Keratinocyte (primary cell): ENCODE results near the gene MSRB2.

CAGE:
- cytosol, long polyA minus RNA: no peak
- cytosol, long polyA plus RNA: no peak
- long polyA plus RNA: no peak
- nucleus, long polyA minus RNA: start-site peak on the plus strand at chr10:22247313-22247338, 11 reads
- nucleus, long polyA plus RNA: no peak
Observed at GRCh38 chr10:22246627-22247564, 29.1 kb upstream of the EBLN1 start.

GRCh38 chr10:22252298-22253229, 34.7 kb upstream of the EBLN1 start:
CAGE:
- cytosol, long polyA minus RNA: no peak
- cytosol, long polyA plus RNA: no peak
- long polyA plus RNA: no peak
- nucleus, long polyA minus RNA: no peak
- nucleus, long polyA plus RNA: no peak

DNA sequence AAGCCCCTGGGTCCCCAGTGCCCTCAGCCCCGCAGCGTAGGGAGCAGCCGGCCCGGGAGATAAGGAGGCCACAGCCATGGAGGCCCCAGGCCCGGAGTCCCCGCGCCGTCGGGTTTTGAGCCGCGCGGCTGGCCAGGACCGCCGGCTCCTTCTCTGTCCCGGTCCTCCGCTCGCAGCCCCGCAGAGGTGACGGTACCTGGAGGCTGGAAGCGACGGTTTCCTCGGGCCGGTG, 35.3 kb upstream of the EBLN1 start:
CAGE:
- cytosol, long polyA minus RNA: no peak
- cytosol, long polyA plus RNA: no peak
- long polyA plus RNA: no peak
- nucleus, long polyA minus RNA: no peak
- nucleus, long polyA plus RNA: no peak

DNA sequence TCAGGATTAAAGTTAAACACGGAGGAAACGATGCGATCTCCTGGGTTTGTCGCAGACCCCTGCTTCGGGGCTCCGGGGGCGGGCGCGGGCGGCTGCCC, 649 bp upstream of the BMI1 start:
CAGE:
- cytosol, long polyA minus RNA: no peak
- cytosol, long polyA plus RNA: no peak
- long polyA plus RNA: no peak
- nucleus, long polyA minus RNA: no peak
- nucleus, long polyA plus RNA: no peak

GRCh38 chr10:22334989-22335850, 10.1 kb upstream of the SPAG6 start:
CAGE:
- cytosol, long polyA minus RNA: no peak
- cytosol, long polyA plus RNA: no peak
- long polyA plus RNA: no peak
- nucleus, long polyA minus RNA: no peak
- nucleus, long polyA plus RNA: no peak

CAGE:
- cytosol, long polyA minus RNA: no peak
- cytosol, long polyA plus RNA: no peak
- long polyA plus RNA: no peak
- nucleus, long polyA minus RNA: no peak
- nucleus, long polyA plus RNA: no peak
Observed at GRCh38 chr10:22615666-22616661, 98.4 kb downstream of the PIP4K2A start.

DNA sequence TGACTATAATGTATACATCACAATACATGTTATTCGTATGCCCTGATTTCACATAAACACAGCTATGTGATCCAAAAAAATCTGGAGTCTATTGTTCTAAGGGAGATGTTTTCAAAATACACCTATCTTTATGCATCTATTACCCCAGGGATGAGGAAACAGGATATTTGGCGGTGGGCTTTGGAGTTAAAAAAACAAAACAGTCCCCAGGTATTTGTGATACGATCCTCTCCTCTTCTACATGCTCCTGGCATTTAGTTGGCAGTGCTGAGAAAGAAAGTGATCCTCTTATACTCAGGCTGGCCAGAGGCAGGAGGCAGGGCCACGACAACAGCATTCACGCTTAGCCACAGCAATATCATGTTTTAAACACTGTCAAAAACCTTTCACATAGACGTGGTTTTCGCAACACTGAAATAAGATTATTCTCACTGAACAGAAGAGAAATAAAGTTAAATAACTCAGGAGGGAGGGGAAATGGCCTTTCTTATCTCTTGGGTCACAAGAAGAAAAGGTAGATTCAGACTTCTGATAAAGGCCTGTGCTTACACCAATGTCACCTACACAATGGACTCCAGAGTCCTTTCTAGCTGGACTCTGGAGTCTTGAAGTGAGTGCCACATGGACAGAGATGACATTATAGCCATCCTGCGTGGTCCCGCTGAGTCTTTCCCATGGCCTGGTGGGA, 88.8 kb downstream of the PIP4K2A start:
CAGE:
- cytosol, long polyA minus RNA: no peak
- cytosol, long polyA plus RNA: no peak
- long polyA plus RNA: no peak
- nucleus, long polyA minus RNA: no peak
- nucleus, long polyA plus RNA: no peak

DNA sequence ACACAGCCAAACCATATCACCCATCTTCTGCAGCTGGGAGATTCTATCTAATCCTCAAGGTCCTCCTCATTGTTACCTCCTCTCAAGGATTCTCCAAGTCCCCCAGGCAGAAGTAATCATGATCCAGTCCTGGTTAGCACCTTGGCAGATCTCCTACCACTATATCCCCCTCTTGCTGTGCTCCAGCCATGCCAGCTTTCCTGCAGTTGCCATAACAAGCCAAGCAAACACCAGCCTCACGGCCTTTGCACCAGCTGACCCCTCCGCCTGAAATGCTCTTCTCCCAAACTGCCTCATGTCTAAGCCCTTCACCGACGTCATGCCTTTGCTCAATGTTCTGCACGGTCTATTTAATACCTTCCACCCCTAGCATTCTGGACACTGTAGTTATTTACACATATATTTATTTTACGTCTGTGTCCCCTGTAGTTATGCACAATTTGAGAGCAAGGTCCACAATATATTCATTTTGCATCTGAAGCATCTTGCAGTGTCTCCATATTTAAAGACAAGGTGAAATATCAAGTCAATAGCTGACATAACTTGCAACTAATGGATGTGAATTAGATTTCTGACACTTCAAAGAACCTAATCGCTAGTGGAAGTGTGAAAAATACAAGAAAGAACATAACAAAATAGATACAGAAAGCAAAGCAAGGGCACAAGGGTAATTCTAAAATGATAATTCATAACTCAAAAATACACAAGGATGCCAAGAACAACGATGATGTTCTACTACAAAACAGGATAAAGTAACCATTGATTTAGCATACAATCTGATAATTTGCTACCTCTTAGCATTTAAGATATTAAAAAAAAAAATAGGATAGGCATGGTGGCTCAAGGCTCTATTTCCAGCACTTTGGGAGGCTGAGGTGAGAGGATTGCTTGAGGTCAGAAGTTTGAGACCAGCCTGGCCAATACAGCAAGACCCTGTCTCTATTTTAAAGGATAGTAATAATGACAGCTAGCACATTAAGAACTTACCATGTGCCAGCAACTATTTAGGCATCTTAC, 7.9 kb downstream of the PIP4K2A start:
CAGE:
- cytosol, long polyA minus RNA: no peak
- cytosol, long polyA plus RNA: no peak
- long polyA plus RNA: no peak
- nucleus, long polyA minus RNA: no peak
- nucleus, long polyA plus RNA: no peak

DNA sequence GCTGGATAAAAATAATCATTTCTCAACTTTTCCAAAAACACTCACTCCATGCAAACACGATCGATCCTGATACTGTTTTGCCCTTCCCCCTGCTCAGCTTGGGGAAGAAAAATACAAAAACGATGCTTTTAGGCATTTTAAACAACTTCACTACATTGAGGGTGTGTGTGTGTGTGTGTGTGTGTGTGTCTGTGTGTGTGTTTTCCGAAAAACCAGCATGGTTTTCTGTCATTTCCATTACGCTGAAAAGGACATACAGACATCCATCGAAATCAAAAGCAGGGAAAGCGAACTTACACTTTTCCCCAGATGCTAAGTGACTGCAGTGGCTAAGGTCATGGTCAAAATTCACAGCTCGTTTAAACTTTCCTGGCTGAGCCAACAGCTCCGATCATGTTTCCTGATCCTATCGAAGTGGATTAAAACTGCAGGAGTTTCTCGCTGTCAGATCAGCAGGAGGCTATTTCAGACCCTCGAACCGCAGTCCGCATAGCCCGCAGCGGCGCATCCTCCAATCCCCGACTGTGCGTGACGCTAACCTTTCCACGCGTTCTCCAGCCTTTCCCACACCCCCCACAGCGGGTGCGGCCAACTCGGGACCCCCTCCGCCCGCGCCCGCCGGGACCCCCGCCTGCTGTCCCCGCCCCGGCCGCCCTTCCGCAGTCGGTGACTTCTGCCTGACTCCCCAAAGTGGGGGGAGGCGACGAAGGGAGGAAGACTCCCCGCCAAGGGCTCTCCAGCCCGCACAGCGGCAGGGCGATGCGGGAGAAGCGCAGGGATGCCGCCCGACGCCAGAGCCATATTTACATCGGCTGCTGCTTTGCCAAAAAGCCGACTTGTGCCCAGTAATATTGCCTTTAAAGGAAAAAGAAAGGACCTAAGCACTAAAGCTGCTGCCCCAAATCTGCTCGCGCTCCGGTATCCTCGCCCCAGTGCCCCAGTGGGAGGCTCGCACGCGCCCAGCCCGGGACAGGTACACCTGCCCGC, 1.3 kb downstream of the PIP4K2A start:
CAGE:
- cytosol, long polyA minus RNA: no peak
- cytosol, long polyA plus RNA: no peak
- long polyA plus RNA: no peak
- nucleus, long polyA minus RNA: no peak
- nucleus, long polyA plus RNA: no peak

DNA sequence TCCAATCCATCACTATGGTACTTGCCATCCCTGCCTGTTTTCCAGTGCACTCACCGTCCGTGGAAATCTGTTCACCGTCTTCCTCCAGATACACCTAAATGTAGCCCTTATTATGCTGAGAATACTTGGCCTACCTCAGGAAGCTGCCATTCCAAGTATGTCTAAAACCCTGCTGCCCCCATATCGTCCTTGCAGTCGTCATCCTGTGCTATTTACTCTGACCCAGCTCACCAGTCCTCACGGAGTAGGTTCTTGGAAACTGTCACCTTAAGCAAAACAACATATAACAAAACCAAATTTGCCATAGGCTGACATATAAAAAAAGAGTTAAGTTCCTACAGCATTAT, 869 bp upstream of the PIP4K2A start:
CAGE:
- cytosol, long polyA minus RNA: no peak
- cytosol, long polyA plus RNA: no peak
- long polyA plus RNA: no peak
- nucleus, long polyA minus RNA: no peak
- nucleus, long polyA plus RNA: no peak

GRCh38 chr10:23067515-23067831, 27.9 kb upstream of the MSRB2 start:
CAGE:
- cytosol, long polyA minus RNA: no peak
- cytosol, long polyA plus RNA: no peak
- long polyA plus RNA: no peak
- nucleus, long polyA minus RNA: no peak
- nucleus, long polyA plus RNA: no peak

CAGE:
- cytosol, long polyA minus RNA: no peak
- cytosol, long polyA plus RNA: no peak
- long polyA plus RNA: no peak
- nucleus, long polyA minus RNA: no peak
- nucleus, long polyA plus RNA: no peak
Observed at GRCh38 chr10:23094774-23095233, 575 bp upstream of the MSRB2 start.

CAGE:
- cytosol, long polyA minus RNA: no peak
- cytosol, long polyA plus RNA: no peak
- long polyA plus RNA: start-site peak on the plus strand at chr10:23095578-23095606, 136 and 128 reads in 2 replicates
- nucleus, long polyA minus RNA: no peak
- nucleus, long polyA plus RNA: no peak
Observed at GRCh38 chr10:23095234-23095975, at the start of gene MSRB2. Gene MSRB2 (plus strand): TSS chr10:23095579.

DNA sequence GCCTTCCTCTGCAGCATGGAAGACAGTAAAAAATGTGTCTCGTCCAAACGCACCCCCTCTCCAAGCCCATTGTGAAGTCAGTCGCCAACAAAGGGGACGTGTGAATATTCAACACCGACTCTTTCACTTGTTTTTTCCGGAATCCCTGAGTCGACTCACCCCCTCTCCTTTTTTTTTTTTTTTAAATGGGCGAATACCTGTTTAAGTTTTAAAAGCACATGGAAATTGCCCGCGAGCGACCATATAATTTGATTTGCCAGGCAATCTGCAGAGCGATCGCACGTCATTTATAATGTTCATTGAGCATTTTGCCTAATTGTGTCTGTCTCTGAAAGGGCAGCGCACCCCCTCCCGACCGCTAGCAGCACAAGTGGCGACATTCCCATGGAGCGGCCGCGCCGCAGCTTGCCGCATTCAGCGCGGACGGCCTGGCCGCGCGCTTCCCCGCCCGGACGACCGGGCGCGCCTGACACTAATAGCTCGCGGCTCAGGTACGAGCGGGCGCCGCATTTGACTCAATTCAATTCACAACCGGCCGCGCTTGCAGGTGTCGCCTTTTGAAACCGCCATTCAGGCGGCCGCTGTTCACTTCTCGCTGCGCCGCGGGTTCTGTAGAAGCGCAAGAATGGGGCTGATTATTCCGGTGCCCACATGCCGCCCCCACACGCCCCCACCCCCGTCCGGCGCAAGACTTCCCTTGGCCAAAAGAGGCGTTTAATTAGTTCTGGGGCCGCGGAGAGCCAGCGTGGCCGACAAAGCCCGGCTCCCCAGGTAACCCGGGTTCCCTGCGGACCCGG, 19.0 kb upstream of the PTF1A start:
CAGE:
- cytosol, long polyA minus RNA: no peak
- cytosol, long polyA plus RNA: no peak
- long polyA plus RNA: no peak
- nucleus, long polyA minus RNA: no peak
- nucleus, long polyA plus RNA: no peak

GRCh38 chr10:23369942-23370628, 25.5 kb upstream of the C10orf67 start:
CAGE:
- cytosol, long polyA minus RNA: no peak
- cytosol, long polyA plus RNA: no peak
- long polyA plus RNA: no peak
- nucleus, long polyA minus RNA: no peak
- nucleus, long polyA plus RNA: no peak

CAGE:
- cytosol, long polyA minus RNA: no peak
- cytosol, long polyA plus RNA: no peak
- long polyA plus RNA: no peak
- nucleus, long polyA minus RNA: no peak
- nucleus, long polyA plus RNA: no peak
Observed at GRCh38 chr10:23432118-23433154, 6.4 kb upstream of the OTUD1 start.

DNA sequence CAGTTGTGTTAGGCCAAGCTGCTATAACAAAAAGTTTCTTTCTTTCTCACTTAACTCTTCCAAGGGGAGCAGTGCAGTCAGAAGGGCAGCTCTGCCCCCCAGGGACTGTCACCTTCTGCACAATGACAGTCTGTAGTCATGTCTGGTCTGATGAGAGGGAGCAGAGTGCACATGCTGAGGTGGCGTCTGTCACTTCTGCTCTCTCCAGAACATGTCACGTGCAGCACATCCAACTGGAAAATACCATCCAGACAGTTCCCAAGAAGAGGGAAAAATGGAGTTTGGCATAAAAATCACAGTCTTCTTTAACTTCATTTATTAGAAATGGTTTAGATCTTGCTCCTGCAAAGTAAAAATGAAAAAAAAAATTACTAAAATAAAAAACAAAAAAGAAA, 11.0 kb downstream of the OTUD1 start:
CAGE:
- cytosol, long polyA minus RNA: no peak
- cytosol, long polyA plus RNA: no peak
- long polyA plus RNA: no peak
- nucleus, long polyA minus RNA: no peak
- nucleus, long polyA plus RNA: no peak

DNA sequence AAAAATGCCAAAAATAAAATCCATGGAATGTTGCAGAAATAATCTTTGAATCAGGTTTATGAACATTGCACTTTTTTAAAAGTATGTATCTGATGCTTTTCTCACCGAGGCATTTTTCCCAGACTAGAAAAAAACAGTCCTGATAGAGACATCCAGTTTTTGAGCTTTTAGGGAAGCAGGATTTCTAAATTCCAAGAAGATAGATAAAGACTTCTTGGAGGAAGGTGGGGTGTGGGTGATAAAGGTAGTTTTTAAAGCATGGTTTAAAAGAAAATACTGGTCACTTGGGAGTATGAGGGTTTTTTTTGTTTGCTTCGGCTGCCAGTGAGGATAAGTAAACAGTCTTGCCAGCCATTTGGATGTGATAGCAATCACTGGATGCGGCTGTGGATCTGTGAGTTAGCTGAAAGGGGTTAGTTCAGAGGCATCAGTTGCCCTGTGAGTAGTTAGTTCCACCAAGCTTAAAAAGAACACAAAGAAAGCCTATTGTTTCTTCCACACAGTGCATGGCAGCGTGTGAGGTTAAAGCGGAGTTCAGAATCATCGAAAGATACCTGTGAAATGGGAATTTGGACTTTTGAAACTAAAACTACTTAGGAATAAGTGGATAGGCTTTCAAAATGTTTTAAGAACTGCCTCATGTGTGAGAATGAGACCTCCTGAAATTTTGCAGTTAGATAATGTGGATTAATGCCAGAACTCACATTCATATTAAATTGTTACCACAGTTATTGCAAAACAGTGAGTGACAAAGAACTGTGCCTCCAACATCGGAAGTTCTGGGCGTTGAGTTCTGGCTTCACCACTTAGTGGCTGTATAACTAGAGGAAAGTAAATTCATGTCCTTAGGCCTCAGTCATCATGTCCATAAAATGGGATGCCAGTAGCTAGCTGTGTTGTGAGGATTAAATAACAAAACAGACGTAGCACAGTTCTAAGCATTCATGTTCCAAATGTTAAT, 31.1 kb downstream of the KIAA1217 start:
CAGE:
- cytosol, long polyA minus RNA: no peak
- cytosol, long polyA plus RNA: no peak
- long polyA plus RNA: no peak
- nucleus, long polyA minus RNA: no peak
- nucleus, long polyA plus RNA: no peak

DNA sequence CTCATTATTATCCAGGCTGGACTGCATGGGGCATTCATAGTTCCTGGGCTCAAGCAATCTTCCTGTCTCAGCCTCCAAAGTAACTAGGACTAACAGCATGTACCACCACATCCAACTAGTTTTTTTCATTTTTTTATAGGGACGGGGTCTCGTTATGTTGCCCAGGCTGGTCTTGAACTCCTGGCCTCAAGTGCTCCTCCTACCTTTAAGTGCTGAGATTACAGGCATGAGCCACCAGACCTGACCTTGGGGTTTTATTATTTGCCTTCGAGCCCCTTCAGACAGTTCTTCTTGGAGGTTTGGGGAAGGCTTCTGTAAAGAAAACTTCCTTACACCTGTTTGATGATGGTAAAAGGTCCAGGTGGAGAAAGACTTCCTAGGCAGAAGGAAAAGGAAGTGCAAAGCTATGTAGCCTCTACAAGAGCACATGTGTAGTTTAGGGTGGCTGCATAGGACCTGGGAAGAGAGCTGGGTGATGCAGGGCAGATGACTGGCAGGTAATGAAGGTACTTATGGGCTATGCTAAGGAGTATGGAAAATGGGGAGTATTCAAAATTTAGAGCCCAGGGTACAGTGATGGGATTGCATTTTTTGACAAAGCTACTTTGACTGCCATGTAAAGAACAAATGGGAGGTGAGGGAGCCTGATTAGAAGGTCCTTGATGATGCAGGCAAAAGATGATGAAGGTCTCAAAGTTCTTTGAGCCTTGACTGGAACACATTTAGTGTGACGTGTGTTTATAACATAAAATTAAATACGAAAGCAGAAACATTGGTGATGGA, 95.6 kb downstream of the KIAA1217 start:
CAGE:
- cytosol, long polyA minus RNA: no peak
- cytosol, long polyA plus RNA: no peak
- long polyA plus RNA: no peak
- nucleus, long polyA minus RNA: no peak
- nucleus, long polyA plus RNA: no peak

CAGE:
- cytosol, long polyA minus RNA: no peak
- cytosol, long polyA plus RNA: no peak
- long polyA plus RNA: no peak
- nucleus, long polyA minus RNA: no peak
- nucleus, long polyA plus RNA: no peak
Observed at GRCh38 chr10:24384796-24385324, 175.9 kb downstream of the KIAA1217 start.